ENCODE results near the genes STOML2, CD72, CCDC107, MSMP and OR13J1.

DNA sequence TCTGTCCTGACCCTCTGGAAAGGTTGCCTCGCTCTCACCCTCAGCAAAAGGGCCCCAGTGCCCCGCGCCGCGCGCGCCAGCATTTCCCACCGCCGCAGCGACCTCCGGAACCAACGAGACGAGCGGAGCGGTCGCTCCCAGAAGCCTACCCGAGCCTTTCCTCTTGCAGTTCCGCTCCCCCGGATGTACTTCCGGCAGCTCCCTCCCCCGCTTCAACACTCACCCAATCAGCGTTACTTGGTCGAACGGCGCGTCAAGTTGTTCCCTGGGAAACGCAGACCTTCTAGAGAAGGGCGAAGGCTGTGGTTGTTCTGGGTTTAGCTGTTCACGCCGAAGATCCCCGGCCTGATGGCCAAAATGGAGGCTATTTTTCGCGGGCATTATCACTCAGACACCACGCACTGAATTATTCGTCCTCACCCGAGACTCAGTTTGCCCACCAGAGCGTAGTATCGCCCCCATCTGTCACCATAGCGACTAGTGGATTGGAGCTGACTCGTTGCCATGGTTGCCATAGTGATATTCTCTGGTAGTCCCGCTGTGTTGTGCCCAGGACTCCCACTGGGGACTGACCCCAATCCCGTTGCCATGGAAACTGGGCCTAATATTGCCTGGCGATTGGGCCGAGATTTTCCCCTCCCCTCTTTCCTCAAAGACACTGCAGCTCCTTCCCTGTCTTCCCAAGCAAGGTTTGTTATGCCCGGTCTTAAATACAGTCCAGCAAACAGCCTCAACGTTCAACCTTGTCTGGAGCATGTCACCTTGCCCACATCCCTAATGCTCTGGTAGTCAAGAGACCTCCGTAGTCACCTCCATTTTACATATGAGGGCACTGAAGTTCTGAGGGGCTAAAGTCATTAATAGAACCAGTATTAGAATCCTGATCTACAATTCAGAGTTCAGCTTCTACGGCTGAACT, at the start of gene STOML2:
Gene STOML2 (minus strand): TSS at position 120 of the 919 bp plus-strand sequence.
- PRO-cap, 8 experiments = peak in 8 of 8 experiments; most common plus-strand start position 286 of the sequence (in 7); most common minus-strand start position 115 of the sequence (in 5)

DNA sequence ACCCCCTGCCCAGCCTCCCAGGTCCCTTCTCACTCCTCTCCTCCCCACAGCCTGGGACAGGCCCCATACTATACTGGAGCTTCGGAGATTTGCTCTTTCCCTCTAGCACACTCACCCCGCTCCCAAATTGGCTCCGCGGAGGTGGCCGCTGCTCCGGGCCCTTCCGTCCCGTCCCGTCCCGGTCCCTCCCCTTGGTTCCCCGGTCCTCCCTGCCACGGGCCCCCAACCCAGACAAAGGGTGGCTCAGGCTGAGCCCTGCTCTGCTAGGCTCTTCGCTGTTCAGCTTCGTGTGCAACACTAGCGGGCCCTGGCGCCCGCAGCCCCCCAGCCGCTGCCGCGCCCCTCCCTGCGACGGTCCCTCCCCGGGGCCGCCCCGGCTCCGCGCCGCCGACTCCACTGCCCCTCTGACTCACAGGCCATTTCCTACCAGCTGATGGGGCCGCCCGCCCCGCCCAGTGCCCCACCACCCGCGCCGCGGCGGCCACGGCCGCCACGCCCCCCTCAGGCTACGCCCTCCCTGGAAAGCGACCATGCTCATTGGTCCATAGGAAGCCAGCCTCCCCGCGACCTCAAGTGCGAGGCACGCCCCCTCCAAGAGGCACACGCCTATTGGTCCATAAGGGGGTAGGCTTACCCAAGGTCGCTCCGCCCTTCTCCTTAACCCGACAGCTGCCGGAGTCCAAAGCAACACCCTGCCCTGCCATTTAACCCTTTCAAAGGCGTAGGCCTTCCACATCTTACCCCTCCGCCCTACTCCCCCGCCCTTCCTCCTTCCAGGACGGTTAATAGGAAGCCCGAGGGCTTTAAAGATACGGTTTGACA, 4.3 kb downstream of the ATOSB start:
- PRO-cap, 8 experiments = peak in 8 of 8 experiments; most common minus-strand start position 406 of the sequence (in 7)

GRCh38 chr9:35164694-35165284, 3.0 kb downstream of the UNC13B start:
- PRO-cap, 8 experiments = no peak in any of the 8 experiments

GRCh38 chr9:35270073-35270279, 108.2 kb downstream of the UNC13B start:
- PRO-cap, 8 experiments = no peak in any of the 8 experiments

GRCh38 chr9:35406284-35407040, 83.4 kb upstream of the RUSC2 start:
- PRO-cap, 8 experiments = peak in 6 of 8 experiments; most common plus-strand start chr9:35406789 (in 6)

- PRO-cap, 8 experiments = peak in 1 of 8 experiments; most common minus-strand start chr9:35489293 (in 1)
Measured at GRCh38 chr9:35489092-35489325, 902 bp upstream of the RUSC2 start.

DNA sequence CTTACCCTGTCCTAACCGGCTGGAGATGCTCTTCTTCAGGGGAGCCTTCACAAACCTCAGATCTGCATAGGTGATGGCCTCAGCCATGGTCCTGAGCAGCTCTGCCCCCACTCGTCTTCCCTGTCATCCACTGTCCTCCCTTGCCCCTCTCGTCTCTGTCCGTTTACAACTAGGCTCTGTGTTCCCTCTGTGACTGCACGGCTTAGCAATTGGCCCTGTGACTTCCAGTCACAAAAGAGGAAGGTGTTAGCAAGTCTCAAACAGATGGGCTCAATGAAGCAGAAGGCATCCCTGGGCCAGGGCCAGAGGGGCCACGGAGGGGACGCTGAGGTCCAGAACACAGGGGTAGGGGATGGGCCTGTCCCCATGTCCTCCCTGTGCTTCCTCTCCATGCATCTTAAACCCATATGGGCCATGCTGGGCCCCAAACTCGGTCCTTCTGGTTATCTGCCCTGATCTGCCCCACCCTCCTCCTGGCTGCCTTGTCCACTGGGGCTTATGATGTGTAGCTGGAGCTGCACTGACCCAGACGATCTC, at the start of gene CD72:
Gene CD72 (minus strand): TSS at position 197 of the 537 bp plus-strand sequence.
- PRO-cap, 8 experiments = peak in 3 of 8 experiments; most common plus-strand start position 305 of the sequence (in 1); most common minus-strand start position 157 of the sequence (in 3)

GRCh38 chr9:35658116-35659275, at the start of gene CCDC107:
Gene CCDC107, plus strand, starts transcription at chr9:35658292.
- PRO-cap, 8 experiments = peak in 8 of 8 experiments; most common plus-strand start chr9:35658391 (in 8)

GRCh38 chr9:35660433-35661688, 2.8 kb downstream of the CCDC107 start:
- PRO-cap, 8 experiments = no peak in any of the 8 experiments

DNA sequence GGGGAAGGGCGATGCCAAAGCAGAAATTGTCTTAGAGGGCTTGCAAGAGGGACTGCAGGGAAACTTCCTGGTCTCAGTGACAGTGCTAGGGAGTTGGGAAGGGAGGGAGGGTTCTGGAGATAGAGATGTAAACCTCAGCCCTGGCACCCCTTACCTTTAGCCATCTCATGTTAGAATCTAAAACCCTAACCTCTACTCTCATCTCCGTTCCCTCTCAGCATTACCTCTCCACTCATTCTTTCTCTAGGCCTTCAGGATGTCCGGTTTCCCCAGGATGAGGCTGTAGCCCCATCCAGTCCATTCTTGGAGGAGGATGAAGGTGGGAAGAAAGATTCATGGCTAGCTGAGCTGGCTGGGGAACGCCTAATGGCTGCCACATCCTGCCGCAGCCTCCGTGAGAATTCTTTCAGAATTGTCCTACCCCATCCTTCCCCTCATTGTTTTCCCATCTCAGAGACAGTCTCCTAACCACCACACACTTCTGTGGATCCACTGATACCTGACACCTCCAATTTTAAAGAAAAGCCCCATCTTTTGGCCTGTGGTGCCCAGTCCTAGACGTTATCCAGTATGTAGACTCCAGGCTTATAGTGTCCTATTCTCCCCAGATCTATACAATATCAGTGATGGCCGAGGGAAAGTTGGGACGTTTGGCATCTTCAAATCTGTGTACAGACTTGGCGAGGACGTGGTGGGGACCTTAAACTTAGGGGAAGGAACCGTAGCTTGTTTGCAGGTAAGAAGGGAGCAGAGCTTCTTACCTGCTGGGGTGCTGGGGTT, 2.1 kb downstream of the RGP1 start:
- PRO-cap, 8 experiments = no peak in any of the 8 experiments

DNA sequence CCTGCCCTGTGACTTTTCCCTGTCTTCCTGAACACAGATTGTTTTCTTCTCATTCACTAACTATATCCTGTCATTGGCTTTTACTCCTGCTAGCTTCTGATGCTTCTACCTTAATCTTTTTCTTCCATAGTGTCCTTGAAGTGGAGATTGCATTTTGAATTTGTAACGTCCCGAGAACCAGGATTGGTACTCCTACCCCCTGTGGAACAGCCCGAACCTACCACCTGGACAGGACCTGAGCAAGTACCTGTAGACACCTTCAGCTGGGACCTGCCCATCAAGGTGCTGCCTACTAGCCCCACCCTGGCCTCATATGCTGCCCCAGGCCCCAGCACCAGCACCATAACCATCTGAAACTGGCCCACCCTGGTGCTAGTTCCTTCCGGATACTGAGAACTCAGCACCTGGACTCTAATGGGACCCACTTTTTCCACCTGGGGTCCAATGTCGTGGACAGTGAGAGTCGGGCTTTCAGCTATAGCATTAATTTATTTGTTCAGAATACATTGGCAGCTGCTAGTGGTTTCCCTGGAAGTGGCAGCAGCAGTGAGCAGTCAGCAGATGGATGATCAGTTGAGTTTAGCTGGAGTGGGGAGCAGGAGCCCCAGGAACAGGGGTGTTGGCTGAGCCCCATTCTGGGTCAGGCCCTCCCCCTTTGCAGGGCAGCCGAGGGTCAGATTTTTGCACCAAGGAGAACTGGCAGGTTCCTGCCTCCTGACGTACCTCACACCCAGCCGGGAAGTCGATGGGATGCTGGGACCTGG, 1.4 kb downstream of the MSMP start:
- PRO-cap, 8 experiments = no peak in any of the 8 experiments

- PRO-cap, 8 experiments = no peak in any of the 8 experiments
Measured at GRCh38 chr9:35754114-35754720, at the start of gene MSMP. Gene MSMP, minus strand, starts transcription at chr9:35754276.

DNA sequence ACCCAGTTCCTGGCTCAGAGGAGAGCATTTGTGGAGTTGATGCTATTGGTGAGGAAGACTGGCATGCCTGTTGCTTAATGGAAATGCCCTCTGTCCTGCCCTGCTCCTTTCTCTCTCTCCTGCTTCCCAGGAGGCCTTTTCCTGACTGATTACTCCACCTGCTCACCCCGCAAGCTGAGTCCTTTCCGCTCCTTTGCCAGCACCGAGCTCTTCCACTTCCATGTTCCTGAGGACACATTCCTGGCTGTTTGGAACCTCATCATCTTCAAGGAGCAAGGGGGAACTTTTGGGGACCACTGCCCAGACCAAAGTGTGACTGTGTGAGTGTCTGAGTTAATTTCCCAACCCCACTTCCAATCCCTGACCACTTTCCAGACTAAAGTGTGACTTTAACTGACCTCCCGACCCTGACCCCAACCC, 5.3 kb downstream of the TMEM8B start:
- PRO-cap, 8 experiments = no peak in any of the 8 experiments

GRCh38 chr9:35834751-35835739, 6.0 kb downstream of the TMEM8B start:
- PRO-cap, 8 experiments = no peak in any of the 8 experiments

GRCh38 chr9:35856891-35857560, 13.2 kb downstream of the OR13J1 start:
- PRO-cap, 8 experiments = no peak in any of the 8 experiments

GRCh38 chr9:35870263-35870632, at the start of gene OR13J1:
Gene OR13J1, minus strand, starts transcription at chr9:35870401.
- PRO-cap, 8 experiments = no peak in any of the 8 experiments

DNA sequence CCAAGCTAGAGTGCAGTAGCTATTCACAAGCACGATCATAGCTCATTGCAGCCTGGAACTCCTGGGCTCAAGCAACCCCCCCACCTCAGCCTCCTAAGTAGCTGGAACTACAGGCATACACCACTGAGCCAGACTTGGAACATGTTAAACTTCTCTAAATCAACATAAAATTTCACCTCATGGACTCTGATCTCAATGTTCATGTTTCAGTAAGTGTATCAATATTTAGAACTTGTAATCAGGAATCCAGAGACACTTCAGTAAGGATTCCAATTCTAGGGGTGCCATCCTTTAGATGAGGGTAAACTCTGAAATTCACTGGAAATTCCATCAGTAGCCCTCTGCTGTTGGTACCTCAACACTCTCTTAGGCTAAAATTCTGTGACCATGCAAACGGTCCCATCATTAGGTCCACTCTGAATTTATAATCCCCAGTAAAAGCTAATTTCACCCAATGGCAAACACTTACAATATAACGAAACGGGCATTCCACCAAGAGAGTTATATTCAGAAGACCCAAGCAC, 6.7 kb downstream of the GNE start:
- PRO-cap, 8 experiments = no peak in any of the 8 experiments

GRCh38 chr9:36275023-36275590, 16.9 kb upstream of the GNE start:
- PRO-cap, 8 experiments = no peak in any of the 8 experiments

- PRO-cap, 8 experiments = no peak in any of the 8 experiments
Measured at GRCh38 chr9:36276119-36276769, 18.0 kb upstream of the GNE start.

GRCh38 chr9:36503697-36504539, 68.8 kb upstream of the MELK start:
- PRO-cap, 8 experiments = no peak in any of the 8 experiments